ENCODE measurements around a stretch of chr6.

DNA sequence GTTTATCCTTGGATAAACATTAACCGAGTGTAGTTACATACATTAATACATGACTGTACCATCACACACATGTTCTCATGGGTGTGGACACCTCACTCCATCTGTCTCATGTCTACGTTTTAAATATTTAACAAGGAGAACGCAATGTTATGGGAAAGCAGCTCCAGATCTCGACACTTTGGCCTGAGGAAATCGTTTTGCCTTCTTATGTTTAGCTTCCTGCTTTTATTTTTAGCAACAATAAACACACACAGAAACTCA is 110.7 kb downstream of the ERMARD start:
- PRO-cap: no peak
- RRBS: no CpG with 5 or more reads among the region's 5 CpGs

DNA sequence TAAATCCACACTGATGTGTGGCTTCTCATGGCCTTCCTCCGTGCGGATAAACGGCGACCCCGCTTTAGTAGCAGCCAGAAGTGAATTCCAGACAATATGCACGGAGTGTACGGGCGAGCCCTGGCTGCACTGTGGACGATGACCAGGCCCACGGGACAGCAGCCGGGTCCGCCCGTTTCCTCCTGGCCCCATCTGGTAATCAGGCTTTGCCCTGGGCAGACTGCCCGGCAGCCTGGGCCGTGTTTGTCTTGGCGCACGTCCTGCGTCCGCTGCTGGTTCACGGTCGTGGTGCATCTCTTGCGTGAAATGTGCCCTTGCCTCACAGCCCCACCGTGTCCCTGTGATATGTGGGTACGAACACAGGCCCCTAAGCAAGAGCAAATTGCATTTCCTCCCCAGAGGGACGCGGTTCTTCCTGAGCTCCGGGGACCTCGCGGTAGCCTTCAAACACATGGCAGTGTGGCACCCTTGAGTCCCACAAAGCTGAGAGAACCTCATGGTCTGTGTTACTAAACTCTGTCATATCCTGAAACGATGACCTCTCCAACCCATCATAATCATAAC is 183.0 kb downstream of the ERMARD start:
- PRO-cap: no peak
- RRBS: no CpG with 5 or more reads among the region's 30 CpGs

DNA sequence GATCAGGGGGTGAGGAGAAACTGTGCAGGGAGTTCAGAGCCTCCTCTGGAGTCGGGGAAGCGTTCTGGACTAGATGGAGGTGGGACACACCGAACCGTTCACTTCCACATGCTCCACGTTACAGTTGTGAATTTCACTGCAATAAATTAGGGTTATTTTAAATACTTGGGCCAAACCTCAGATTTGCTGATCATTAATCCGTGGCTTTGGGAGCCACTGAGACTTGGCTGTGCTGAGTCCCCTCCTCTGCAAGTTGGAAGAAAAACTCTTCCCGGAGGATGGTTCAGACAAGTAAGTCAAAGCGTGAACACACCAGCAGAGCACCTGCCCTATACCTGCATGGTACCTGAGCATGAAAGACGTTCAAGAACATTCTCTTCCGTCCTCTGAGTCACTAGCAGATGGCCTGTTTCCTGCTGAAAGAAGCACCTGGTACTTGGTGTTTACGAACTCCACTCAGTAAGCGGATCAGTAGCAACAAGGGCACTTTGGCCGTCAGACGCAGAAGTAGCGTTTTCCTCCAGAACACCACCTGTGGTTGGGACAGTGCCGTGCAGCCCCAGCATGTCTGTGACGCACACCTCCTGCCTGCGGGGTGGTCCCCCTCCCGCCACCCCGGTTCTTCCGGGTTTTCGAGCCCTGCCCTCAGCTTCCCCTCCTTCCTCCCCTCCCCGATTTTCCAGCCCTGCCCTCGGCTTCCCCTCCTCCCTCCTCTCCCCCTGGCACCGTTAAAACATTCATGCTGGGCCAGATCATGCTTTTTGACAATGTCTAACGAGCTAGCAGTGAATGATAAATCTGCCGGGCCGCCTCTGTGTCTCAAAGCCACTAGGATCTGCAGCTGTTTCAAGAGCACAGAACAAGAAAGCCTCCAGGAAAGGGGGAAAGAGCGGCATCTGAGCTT is 207.6 kb downstream of the ERMARD start:
- PRO-cap: unidirectional peak, minus-strand start at position 634 of the sequence
- RRBS: no CpG with 5 or more reads among the region's 29 CpGs

- PRO-cap: bidirectional peak, plus-strand start at chr6:170280524, minus-strand start at chr6:170280469
- RRBS: 22% methylated on average over 3 of the region's 63 CpGs
Observed at GRCh38 chr6:170279794-170281048, 10.7 kb downstream of the DLL1 start.

DNA sequence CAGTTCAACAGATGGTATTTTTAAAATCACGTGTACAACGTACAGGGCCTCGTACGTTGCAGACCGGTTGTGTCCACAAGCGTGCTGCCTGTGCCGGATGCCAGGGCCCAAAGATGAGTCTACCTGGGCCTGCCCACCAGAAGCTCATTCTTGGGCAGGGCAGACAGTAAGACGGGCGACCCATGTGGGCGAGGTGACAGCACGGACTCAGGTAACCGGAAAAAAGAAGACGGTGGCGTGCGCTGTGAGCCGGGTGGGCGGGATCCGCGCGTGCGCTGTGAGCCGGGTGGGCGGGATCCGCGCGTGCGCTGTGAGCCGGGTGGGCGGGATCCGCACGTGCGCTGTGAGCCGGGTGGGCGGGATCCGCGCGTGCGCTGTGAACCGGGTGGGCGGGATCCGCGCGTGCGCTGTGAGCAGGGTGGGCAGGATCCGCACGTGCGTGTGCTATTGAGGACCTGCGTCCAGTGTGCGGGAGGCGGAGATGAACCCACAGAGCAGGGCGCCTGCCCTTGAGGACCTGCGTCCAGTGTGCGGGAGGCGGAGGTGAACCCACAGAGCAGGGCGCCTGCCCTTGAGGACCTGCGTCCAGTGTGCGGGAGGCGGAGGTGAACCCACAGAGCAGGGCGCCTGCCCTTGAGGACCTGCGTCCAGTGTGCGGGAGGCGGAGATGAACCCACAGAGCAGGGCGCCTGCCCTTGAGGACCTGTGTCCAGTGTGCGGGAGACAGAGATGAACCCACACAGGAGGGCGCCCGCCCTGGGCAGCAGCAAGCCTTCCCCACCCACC is 114.8 kb downstream of the FAM120B start:
- PRO-cap: bidirectional peak, plus-strand start at position 401 of the sequence, minus-strand start at position 259 of the sequence
- RRBS: 94% methylated on average over 4 of the region's 66 CpGs

DNA sequence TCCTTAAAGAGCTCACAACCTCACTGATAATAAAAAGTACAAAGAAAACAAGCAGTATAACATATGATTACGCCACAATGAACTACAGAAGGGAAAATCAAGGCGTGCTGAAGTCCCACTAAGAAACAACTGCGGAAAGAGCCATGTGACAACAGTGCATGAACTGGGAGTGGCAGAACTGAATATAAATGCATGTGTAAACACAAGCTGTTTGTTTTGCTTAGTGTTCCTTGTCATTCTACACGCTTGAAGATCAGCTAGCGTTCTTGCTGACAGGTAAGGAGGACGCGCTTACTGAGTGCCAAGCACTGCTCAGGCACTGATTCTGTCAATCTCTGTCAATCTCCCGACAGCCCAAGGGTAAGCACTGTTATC is 517 bp upstream of the PSMB1 start:
- PRO-cap: no peak
- RRBS: no CpG with 5 or more reads among the region's 8 CpGs

Data from kidney (tissue), 2 donors.